ENCODE data around the gene ALDH1L2.

DNA sequence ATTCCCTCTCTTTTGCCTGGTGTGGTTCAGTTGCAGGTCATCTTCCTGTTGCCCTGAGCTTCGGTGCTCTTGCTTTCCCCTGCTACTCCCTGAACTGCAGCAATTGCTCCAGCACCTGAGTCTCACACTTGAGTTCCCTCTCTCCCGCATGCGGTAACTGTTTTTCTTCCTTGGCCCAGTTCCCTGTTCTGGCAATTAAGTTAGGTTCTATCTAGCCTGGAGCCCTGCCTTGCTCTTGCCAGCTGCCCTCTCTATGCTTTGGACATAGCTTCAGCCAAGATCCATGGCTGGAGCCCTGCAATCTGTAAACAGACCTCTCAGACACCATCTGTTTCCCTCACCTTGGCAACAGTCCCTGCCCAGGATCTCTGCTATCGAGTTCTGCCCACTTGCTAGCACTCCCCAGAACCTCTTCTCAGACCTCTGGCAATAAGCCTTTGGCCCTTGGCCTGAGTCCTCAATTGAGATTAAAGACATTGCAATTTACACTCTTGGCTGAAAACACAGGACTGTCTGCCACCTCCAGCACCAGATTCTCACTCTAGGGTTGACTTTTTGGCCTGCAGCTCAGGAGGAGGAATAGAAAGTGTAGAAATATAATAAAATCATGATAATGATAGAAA is 6.0 kb upstream of the GLT8D2 start:
- PRO-cap: no peak

- PRO-cap: no peak
Observed at GRCh38 chr12:104137037-104137465, 959 bp downstream of the NFYB start.

GRCh38 chr12:104321030-104321662 is 17.6 kb downstream of the EID3 start:
- PRO-cap: no peak

- PRO-cap: no peak
Observed at GRCh38 chr12:104329200-104329845, 25.8 kb downstream of the EID3 start.

DNA sequence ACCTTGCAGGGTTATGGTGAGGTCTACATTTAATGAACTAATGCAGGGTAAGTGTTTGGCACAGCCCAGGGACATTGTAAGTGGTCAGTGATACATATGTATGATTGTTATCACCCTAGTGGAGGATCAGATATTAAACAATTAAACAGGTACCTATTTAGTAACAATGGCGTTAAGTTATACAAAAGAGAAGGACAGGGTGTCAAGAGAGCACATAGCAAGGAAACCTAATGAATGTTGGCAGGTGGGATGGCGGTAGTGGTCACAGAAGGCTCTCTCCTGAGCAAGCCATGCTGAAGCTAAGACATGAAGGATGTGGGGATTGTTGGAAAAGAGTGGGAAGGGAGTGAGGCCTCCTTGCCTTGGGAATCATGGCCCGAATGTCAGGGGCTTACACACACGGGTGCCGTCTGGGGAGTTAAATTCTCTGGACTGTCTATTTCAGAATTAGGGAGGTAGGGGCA is 27.8 kb downstream of the CHST11 start:
- PRO-cap: no peak

GRCh38 chr12:104486942-104487243 is 30.1 kb downstream of the CHST11 start:
- PRO-cap: no peak

- PRO-cap: no peak
Observed at GRCh38 chr12:104515169-104515914, 58.6 kb downstream of the CHST11 start.

- PRO-cap: no peak
Observed at GRCh38 chr12:104601250-104602149, 144.8 kb downstream of the CHST11 start.

GRCh38 chr12:104637399-104638457 is 181.0 kb downstream of the CHST11 start:
- PRO-cap: no peak

DNA sequence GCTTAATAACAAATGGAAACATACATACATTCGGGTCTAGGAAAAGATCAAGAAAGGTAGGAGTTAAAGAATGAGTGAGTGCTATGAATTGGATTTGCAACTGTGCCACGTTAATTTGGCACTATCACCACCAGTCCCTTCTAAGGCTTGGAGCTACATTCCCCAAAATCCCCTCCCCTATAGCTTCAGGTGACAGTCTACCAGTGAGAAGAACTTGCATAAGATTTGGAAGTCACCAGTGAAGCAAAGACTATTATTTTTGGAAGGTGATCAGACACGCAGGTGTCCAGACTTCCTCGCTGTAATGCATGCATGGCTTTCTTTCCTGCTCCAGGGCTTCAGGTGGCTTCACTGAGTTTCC is 61.5 kb downstream of the SLC41A2 start:
- PRO-cap: no peak

- PRO-cap: unidirectional peak, minus-strand start at chr12:105084335; bidirectional peak, plus-strand start at chr12:105084714, minus-strand start at chr12:105084548
Observed at GRCh38 chr12:105084238-105085020, at the start of gene ALDH1L2. ALDH1L2 (minus strand) TSS chr12:105084458.

DNA sequence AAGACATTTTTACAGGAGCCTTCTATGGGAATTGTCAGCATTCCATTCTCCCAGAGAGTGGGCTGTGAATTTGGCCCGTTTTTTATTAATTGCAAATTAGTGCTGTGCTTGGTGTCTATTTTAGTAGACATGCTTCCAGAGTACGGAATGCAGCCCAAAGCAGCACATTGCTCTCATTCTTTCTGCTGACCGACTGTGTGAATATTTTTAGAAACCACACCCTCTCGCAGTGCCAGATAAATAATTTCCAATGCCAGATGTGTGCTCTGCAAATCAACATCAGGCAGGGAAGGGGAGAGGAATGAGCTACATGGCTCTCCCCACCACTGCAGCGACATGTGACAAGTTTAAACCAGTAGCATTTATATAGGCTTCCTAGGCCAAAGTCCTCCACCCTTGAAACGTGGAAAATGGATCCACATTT is 58.4 kb downstream of the NUAK1 start:
- PRO-cap: no peak

DNA sequence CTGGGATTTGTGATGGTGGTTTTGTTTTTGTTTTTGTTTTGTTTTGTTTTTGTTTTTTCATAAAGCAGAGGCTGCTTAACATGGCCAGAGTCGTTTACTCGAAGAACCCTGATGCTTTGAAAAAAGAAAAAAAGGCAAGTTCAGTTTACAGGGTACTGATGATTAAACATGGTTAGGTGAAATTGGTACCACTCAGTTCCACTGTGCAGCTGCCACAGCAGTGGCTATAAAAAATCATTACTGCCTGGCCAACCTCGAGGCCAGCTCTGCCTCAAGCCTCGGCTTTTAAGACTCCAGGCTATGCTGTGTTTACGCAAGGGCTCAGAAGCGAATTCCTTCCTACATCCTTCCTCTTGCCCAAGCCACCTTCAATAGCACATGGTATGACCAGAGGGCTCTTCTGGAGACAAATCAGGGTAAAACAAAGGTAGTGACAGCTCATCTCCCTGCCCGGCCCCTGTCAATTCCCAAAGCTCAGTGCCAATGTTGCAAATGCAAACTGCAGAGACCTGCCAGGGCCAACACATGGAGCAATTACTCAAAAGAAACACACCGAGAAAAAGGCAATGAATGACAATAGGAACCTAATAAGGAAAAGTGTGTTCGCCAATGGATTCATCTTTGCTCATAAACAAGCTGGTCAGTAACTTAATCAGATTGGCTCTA is 31.9 kb downstream of the NUAK1 start:
- PRO-cap: no peak

- PRO-cap: no peak
Observed at GRCh38 chr12:106107446-106107897, 31.3 kb downstream of the NUAK1 start.

GRCh38 chr12:106137221-106138064 is 1.3 kb downstream of the NUAK1 start:
- PRO-cap: no peak

- PRO-cap: no peak
Observed at GRCh38 chr12:106138065-106138420, 711 bp downstream of the NUAK1 start.

DNA sequence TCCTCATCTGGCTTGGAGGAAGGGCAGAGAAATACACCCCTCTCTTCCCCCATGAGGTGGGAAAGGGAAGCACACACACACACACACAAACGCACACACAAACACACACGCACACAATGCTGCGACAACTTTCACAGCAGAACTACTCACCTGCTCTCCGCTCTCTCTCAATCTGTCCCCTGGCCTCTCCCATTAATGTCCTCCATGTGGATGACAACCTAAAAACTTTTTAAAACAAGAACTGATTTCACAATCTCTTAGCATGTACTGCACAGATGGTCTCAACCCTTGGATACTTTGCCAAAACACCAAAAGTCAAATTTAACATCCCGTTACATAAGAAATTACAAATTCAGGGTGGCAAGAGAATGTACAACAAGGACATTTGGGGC is 49.7 kb downstream of the CKAP4 start:
- PRO-cap: no peak

GRCh38 chr12:106238237-106239266 is 9.3 kb downstream of the CKAP4 start:
- PRO-cap: no peak

DNA sequence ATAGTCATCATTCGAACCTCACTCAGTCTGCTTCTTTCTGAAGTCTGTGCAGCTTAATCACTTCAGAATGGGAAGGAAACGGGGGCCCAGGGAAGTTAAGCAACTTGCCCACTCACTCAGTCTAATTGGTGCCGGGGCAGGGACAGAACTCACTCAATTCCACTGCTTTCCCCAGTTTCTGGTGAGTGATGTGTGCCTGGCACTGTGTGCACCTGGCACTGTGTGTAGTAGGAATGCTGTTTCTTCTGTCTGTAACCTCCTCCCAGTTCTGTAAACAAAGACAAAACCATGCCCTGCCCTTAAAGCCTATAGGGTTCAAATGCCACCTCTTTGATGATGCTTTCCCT is 1.3 kb upstream of the CKAP4 start:
- PRO-cap: no peak

- PRO-cap: no peak
Observed at GRCh38 chr12:106254595-106254996, 6.8 kb upstream of the CKAP4 start.